Lower leg skin (tissue), 2 donors: ENCODE data around the genes IQCA1L, KMT2C and XRCC2.

- PRO-cap = unidirectional peak, minus-strand start at chr7:151126705
- RAMPAGE, long total RNA, 2 experiments = no peak in any of the 2 experiments
Observed at GRCh38 chr7:151126502-151126987, 40.3 kb downstream of the AGAP3 start.

DNA sequence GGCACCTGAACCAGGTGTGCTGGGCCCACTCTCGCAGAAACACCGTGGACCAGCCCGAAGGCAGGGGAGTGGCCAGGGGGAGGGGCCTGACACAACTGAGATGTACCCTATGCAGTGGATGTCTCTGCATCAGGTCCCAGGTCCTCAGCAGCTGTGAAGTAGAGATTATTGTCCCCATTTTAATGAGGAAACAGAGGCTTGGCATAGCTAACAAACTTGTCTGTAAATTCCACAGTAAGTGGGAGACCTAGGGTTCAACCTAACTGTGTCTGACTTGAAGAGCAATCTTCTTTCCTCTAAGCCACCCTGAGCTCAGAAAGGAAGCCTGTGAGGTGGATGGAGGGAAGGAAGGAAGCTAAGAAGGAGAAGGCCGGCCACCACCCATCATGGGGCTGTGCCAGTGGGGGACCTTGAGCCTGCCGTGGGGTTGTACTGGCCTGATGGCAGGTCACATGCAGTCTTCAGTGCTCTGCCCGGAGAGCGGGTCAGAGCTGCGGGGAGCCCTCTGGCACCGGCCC is 31.8 kb downstream of the GBX1 start:
- PRO-cap = no peak
- RAMPAGE, long total RNA, 2 experiments = no peak in any of the 2 experiments

DNA sequence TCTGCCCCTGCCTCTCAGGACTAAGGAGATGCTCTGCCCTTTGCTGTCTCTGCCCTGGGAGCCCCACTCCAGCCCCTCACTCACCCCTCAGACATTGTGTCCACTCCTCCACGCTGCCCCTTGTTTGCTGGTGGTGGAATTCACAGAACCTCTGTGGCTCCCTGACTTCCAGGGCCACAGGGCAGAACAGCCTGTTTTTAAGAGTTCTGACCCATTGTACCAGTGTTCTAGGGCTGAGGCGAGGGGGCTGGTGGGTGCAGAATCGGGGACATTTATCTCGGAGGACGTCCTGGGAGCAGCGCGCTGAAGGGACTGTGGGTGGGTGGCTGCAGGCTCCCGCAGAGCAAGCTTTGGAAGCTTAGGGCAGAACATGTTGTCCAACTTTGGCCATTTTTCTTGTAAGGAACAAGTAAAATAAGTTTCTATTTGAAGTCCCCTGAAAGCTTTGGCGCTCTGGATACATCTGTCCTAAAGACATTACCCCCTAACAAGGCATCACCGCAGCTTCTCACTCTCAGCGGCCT is at the start of gene IQCA1L:
IQCA1L (minus strand) TSS at position 137 of the 524 bp plus-strand sequence.
- PRO-cap = no peak
- RAMPAGE, long total RNA, 2 experiments = no peak in any of the 2 experiments

GRCh38 chr7:151246942-151247892 is 1.3 kb downstream of the SMARCD3 start:
- PRO-cap = no peak
- RAMPAGE, long total RNA, 2 experiments = no peak in any of the 2 experiments

DNA sequence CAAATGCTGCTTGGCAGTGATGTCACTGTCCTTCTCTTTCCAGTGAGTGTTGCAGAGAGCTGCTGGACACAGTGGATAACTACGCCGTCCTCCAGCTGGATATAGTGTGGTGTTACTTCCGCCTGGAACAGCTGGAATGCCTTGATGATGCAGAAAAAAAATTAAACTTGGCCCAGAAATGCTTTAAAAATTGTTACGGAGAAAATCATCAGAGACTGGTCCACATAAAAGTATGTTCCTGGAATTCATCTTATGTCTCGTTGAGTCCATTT is 25.2 kb downstream of the NUB1 start:
- PRO-cap = no peak
- RAMPAGE, long total RNA, 2 experiments = no peak in any of the 2 experiments

DNA sequence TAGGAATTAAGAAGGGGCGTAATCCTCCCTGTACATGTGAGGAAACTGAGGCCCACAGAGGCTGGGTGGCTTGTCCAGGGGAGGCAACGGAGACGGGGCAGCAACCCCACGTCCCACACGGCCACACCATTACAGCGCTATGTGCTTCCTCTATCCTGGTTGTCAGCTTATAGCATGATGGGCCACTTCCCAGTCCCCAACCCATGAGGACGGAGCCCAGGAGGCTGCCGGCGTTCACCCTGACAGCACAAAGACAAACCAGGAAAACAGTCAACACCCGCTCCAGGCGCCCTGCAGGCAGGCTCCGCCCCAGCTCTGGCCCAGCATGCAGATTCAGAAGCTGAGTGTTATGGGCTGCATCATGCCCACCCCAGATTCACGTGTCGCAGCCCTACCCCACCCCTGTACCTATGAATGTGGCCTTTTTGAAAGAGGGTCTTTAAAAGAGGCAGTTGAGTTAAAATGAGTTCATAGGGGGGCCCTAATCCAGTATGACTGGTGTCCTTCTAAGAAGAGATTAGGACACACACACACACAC is 14.8 kb downstream of the WDR86 start:
- PRO-cap = no peak
- RAMPAGE, long total RNA, 2 experiments = no peak in any of the 2 experiments

DNA sequence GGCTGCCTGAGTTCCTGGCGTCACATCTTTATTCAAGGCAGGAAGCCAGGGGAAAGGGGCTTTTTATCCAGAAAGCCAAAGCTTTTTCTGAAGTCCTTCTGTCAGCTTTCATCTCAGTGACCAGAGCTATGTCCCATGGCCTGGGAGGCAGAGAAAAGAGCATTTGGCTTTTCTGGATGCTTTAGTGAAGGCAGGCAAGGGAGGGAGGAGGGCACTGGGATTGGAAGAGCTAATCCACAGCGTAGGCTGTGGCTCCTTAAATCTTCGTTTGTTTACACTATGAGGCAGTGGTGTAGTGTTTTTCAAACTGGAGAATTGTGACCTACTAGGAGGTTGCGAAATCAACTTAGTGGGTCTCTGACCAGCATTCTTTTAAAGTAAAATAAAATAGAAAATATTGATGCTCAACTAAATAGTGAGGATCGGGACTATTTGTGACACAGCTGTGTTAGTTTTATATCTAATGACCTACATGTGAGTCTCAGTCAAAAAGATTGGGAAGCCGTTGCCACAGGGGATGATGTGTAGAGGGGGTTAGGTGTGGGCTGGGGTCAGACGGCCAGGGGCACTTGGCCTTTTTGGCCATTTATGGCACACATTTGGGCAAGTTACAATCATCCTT is 14.1 kb downstream of the CRYGN start:
- PRO-cap = no peak
- RAMPAGE, long total RNA, 2 experiments = no peak in any of the 2 experiments

DNA sequence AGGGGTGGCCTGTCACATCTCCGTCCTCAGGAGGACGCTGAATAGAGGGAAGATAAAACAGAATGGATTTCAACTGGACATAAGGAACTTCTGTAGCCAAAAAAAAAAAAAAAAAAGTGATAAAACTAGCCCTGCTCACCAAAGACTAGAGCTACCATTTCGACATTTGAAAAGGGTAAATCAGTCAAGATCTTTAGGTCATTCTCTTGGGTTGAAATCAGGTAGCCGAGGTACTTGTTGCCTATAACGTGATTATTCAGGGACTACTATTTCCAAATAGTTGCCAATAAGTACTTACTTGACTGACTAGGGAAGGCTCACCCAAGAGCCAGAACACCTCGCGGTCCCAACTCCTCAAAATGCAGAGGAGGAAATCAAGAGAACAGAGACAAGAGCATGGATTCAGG is 2.1 kb downstream of the RHEB start:
- PRO-cap = no peak
- RAMPAGE, long total RNA, 2 experiments = no peak in any of the 2 experiments

- PRO-cap = no peak
- RAMPAGE, long total RNA, 2 experiments = no peak in any of the 2 experiments
Observed at GRCh38 chr7:151806089-151806939, 70.6 kb downstream of the PRKAG2 start.

DNA sequence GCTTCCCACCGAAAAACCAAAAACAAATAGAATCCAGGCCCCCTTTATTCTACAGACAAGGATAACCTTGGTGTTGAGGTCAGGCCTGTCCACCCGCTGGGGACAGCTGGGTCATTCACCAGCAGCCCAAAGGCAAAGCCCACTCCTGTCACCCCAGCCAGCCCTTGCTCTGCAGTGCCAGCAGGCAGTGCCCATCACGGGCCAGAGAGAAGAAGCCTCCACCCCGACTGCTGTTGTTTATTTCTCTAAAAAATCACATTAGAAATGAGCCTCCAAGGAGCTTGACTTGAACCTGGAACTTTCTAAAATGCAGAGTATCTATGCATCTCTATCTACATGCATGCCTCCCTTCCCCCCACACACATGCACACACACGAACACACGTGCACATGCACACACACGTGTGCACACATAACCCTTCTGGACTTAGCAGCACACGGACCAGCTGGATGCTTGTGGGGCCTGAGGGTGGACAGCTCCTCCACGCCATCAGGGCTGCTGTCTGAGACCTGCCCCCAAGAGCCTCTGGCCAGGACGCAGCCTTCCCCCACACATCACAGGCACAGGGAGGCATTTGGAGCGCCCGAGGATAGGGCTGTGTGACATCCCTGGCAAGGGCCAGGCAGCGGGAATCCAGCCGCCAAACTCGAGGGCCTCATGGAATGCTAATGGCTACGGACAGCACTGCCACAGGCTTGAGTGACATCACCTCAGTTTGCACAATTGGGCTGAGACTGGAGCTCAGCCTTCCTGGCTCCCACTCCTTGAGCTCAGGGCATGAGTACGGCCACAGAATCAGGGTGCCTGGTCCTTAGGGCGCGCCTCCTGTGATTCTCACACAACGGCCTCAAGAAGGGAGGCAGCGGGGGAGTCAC is 22.7 kb downstream of the PRKAG2 start:
- PRO-cap = bidirectional peak, plus-strand start at position 760 of the sequence, minus-strand start at position 654 of the sequence
- RAMPAGE, long total RNA, 2 experiments = no peak in any of the 2 experiments

GRCh38 chr7:151864029-151864526 is 12.8 kb downstream of the PRKAG2 start:
- PRO-cap = no peak
- RAMPAGE, long total RNA, 2 experiments = no peak in any of the 2 experiments

- PRO-cap = unidirectional peak, plus-strand start at chr7:151965363
- RAMPAGE, long total RNA, 2 experiments = no peak in any of the 2 experiments
Observed at GRCh38 chr7:151965106-151965566, 8.9 kb downstream of the GALNTL5 start.

DNA sequence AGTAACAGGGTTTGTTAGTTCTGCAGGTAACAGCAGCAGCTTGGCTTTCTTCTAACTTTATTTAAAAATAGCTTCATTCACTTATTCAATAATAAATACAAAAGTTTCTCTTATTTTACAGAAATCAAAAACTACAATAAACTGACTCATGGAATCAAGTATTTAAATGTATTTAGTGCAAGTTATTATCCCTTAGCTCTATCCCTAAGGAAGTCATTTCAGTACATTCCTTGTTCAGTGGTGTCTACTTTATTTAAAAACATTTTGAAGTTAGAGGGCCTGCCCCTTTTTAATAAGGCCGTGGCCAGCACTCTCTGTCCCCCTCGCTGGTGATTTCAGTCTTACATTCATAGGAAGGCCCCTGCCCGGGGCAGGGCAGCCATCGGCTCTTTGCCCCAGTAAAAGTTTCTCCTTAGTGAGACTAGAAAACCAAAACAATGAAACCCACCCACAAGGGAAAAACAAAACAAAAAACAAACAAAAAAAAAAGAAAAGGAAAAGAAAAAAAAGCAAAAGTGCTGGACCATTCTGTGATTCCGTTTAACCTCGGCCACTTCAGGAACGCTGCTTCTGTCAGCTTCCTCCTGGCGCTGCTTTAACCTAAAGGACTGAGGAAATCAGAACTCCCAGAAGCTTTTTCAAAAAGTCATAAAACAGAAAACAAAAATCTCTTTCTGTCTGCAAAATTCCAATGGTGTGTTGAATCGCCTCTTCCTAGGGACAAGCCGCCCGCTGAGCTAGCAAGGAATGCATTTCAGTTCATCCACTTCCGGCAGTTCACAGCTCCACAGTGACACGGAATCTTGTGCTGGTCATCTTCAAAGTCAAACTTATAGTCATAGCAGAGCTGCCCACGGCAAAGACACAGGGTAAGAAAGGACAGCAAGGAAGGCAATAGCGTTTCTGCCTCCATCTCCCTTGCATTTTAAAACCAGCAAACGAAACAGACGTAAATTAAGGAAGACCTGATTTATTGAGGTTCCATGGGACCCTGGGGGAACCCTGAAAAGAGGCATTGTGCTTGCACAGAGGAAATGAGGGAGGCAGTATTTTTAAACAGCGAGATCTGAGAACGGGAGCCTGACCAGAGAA is 111.0 kb downstream of the GALNT11 start:
- PRO-cap = no peak
- RAMPAGE, long total RNA, 2 experiments = no peak in any of the 2 experiments

DNA sequence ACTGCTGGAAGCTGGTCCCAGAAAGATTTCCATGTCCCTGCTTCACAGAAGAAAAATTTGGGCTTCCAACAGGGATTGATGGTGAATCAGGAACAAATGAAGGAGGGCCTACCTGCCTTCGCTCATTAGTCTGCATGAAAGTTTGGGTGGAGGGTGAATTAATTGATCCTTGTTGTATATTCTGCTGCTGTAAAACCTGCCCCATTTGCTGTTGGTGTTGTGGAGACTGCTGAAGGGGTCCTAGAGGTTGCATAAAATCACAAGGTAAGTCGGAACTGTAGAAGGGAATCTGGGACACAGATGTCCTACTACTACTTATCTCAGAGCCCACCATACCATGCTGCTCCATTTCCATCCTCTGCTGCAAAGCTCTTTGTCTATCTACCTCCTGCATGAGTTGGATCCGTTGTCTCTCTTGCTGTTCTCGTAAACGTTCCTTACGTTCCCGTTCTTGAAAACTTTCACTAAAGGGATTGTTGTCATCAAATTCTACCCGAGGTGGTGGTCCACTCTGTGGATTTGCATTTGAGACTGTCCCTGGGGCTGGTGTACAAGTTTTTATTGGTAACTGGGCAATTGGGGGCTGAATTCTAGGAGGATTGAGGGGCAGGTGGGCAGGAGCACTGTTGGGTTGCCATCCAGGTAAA is 137.6 kb downstream of the GALNT11 start:
- PRO-cap = no peak
- RAMPAGE, long total RNA, 2 experiments = no peak in any of the 2 experiments

- PRO-cap = no peak
- RAMPAGE, long total RNA, 2 experiments = no peak in any of the 2 experiments
Observed at GRCh38 chr7:152250637-152251416, 185.0 kb downstream of the KMT2C start.

GRCh38 chr7:152397692-152398635 is 37.8 kb downstream of the KMT2C start:
- PRO-cap = no peak
- RAMPAGE, long total RNA, 2 experiments = start-site peak on the minus strand in 1 of 2 experiments, at chr7:152398279-152398317 at its widest, 24 reads per replicate

GRCh38 chr7:152412602-152413166 is 23.1 kb downstream of the KMT2C start:
- PRO-cap = no peak
- RAMPAGE, long total RNA, 2 experiments = no peak in any of the 2 experiments

DNA sequence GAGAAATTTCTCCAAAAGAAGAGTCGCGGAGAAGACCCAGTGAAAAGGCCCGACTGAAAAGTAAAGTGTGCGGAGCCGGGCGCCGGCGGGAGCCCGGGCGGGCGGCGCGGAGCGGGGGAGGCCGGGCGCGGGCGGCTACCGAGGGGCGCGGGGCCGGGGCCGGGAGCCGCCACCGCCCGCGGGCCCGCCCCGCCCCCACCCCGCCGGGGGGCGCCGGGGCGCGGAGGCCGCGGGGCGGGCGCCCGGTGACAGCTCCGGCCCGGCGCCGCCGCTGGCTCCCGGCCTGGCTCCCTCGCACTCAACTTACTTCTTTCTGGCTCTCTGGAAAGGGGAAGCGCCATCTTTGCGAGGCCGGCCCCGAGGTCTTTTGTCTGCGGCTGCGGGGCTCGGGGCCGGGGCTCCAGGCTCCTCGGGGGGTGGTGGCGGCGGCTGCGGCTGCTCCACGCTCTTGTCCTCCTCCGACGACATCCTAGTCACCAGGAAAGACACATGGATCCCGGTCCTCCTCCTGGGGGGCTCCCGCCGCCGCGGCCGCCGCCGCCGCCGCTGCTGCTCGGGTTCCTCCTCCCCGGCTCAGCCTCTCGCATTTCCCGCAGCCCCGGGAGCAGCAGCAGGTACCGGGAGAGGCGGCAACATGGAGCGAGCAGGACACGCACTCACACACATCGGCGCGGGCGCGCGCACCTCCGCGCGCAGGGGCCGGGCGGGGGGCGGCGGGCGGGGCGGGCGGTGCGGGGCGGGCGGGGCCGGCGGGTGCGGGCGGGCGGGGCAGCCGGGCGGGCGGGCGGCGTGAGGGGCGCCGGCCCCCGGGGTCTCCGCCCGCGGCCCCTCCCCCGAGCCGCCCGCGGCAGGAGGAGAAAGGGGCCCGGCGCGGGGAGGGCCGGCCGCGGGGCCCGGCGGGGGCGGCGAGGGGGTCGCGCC is at the start of gene KMT2C:
KMT2C (minus strand) TSS at position 685 of the 921 bp plus-strand sequence.
- PRO-cap = bidirectional peak, plus-strand start at position 771 of the sequence, minus-strand start at position 670 of the sequence
- RAMPAGE, long total RNA, 2 experiments = start-site peak on the minus strand in 2 of 2 experiments, centred at positions 674 to 679 of the sequence, 210 to 586 reads per replicate

GRCh38 chr7:152436240-152436487 is 361 bp upstream of the KMT2C start:
- PRO-cap = bidirectional peak, plus-strand start at chr7:152436325, minus-strand start at chr7:152436283
- RAMPAGE, long total RNA, 2 experiments = no peak in any of the 2 experiments

DNA sequence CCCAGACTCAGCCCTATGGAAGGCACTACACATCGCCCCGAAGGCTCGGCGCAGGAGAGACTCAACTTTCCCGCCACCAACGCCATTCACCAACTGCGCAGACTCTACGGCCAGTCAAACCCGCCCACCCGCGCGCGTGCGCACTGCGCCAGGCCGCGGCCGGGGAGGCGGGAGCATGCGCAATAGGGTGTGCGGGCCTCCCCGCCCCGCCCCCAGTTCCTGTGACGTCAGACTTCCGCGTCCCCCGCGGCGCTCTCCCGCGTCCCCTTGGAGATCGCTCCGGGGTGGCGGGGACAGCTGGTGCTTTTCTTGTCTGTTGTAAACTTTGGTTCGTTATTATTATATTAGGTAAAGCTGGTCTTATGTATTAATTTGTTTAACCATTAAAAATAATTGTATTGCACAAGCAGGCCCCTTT is at the start of gene XRCC2:
XRCC2 (minus strand) TSS at position 95 of the 418 bp plus-strand sequence.
- PRO-cap = bidirectional peak, plus-strand start at position 270 of the sequence, minus-strand start at position 120 of the sequence
- RAMPAGE, long total RNA, 2 experiments = start-site peak on the minus strand in 1 of 2 experiments, centred at position 110 of the sequence, 5 reads per replicate